GM23248 (cell line): Measurements from ENCODE around the gene LMBR1L.

GRCh38 chr12:47868578-47869132, 36.1 kb downstream of the VDR start:
- RAMPAGE, long total RNA, result no peak

DNA sequence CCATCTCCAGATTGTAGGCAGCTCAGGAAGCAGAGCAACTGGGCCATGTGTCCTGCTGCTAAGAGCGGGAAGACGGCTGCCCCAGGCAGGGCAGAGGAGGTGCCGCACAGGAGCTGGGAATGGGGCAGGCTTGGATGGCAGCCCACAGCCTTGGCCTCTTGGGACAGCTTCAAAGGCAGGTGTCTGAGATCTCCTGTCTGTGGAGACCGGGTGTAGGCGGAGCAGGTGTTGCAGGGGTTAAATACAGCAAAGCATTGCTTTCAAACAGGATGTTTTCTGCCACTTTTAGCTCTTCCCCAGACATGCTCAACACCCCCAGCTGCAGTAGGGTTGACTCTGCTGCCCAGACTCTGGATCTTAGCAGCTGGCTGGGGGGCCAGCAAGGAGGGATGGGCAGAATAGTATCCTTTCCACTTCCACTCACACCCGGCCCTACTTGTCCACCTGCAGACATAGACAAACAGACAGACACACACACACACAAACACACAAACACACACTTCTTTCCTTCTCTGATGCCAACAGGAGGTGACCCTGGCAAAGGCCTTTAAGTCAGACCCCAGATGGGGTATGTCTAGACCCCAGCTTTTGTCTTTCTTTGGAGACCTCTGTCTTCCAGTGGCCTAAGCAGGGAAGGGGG, 21.5 kb downstream of the VDR start:
- RAMPAGE, long total RNA, result no peak

- RAMPAGE, long total RNA, result no peak
Measured at GRCh38 chr12:47900121-47901094, 4.4 kb downstream of the VDR start.

GRCh38 chr12:47901095-47902010, 3.4 kb downstream of the VDR start:
- RAMPAGE, long total RNA, result no peak

- RAMPAGE, long total RNA, result no peak
Measured at GRCh38 chr12:48037390-48037801, 33.1 kb upstream of the COL2A1 start.

DNA sequence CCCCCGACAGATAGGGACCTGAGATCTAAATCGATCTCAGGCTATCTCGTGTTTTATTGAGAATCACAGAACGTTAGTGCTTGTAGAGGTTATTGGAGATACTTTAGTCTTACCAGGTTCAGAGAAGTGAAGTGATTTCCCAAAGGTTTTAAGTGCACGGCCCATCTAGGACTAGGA, 473 bp upstream of the SENP1 start:
- RAMPAGE, long total RNA, result no peak

DNA sequence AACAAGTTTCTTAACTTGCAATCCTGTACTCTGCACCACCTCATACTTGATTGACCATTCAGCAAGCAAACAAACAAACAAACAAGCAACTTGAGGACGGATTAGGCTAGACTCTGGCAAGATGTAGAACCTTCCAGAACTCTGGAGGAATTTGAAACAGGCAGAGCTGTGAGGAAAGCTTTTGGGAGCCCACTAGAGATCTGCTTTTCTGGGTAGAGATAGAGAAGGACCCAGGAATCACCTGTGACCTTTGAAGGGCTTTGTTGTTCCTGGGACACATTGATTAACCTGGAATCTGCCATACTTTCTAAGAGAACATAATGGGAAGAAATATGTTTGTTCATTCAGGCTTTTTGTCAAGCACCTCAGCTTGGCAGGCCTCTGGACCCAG, 757 bp upstream of the SENP1 start:
- RAMPAGE, long total RNA, result no peak

DNA sequence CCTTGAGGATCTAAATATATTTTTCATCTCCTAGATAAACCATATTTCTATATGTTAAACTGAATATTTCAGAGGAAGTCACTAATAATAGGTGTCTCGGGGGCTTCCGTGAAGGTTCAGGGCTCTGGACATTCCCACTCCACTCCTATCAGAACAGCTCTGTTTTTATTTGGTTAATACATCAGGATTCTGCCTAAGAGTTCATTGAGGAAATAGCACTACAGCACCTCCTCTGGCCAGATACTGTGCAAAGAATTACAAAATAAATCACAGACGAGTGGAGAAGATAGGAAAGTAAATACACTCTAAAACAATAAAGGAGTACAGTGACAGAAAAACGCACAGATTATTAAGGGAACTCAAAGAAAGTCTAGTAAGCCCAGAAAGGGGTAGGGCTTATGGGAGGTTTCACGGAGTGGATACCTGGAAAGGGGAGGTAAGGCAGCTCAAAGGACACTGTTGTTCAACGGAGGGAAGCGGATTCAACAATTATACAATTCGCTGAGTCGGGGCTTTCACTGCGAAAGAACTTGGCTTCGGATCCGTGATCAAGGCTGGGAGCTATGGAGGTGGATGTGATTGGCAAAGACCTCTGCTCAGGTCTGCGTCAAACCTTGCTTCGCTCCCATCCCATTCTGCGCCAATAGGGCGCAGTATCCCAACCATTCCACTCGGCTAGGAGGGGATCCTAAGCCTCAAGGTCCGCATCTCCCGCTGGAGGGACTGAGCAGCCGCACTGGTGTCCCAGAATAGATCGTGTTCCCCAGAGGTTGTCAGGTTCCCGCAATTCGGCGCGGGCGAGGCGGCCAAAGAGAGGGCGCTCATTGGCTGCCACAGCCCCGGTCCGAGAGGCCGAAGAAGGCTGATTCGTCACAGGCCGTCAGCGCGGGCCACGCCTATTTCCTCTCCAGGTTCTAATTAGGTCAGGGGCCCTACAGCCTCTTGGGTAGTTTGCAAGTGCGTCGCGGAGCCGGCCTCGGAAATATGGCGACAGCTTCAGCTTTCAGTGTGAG, 5.4 kb downstream of the OR10AD1 start:
- RAMPAGE, long total RNA, result no peak

DNA sequence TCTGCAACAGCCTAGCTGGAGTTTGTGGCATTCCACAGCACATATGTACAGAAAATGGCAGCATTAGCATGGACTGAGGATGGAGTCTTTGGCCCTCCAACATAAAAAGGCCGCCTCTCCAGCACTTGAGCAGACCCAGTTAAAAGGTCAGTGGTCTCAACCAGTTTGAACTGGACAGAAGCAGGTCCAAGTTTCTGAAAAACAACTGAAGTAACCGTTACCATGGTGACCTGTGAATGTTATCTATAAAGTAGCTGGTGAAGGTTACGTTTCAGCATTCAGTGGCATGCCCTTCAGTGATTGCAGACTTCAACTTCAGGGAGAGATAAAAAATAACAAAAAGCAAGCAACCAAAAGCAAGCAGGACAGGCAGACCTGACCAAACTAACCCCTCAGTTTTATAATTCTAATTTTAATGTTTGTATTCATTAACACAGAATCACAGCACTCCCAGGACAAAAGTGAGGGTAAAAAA, 34.1 kb upstream of the OR10AD1 start:
- RAMPAGE, long total RNA, result no peak

GRCh38 chr12:48685100-48685452, 3.0 kb upstream of the KANSL2 start:
- RAMPAGE, long total RNA, result no peak

DNA sequence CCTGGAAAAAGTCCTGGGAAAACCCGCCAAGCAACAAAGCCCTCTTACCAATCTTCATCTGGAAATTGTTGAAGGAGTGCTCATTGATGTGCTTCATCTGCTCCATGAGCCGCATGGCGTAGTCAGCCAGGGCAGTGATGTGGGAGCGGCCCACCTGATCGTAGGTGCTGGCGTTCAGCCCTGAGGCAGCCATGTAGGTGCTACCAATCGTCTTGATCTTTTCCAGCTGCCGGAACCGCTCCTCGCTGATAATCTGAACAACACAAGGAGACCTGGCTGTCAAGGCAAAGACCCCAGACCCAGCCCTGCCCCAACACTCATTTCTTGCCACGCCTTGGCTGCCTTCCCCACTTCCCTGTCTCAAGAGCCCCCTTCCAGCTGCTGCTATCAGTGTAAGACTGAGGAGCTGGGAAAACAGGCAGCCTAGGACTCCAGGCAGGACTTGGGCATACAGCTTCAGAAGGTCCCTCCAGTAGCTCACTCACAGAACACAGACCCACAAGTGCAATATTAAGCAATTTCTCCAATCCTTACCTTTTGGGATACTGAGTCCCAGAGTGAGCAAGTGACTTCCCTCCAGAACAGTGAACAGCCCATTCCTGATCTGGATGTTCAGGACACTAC, 18.1 kb downstream of the ADCY6 start:
- RAMPAGE, long total RNA, result no peak

- RAMPAGE, long total RNA, result no peak
Measured at GRCh38 chr12:48823992-48824498, 5.7 kb downstream of the CACNB3 start.

DNA sequence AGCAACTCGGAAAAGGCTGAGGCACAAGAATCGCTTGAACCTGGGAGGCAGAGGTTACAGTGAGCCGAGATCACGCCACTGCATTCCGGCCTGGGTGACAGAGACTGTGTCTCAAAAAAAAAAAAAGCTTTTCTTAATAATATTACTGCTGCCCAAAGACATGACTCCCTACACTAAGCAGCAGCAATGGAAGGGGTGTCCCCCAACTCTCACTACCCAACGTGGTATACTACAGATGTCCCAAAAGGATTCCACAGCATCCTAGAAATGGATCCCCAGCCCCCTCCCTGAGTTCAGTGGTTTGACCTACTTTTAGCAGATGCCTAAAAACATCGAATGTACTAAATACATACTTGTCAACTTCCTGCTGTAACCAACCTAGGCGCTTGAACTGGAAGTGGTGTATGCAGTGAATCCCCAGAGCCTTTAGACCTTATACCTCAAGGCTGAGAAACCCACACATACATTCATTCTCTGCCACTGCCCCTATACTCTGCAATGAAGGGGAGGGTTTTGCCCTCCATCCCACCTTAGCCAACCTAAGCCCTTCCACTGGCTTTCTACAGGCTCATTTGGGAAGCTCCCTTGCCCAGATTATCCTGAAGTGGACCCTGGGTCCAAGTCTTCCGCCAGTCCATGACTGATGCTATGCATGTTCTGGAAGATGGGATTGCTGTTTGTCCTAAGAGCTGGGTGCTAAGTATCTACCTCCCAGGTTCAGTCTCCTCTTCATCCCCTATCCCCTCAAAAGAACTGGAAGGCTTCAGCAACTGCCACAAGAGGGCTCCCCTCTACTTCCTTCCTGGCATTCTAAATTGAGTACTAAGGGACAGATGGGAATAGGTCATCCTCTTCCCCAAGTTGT, 8.7 kb upstream of the FKBP11 start:
- RAMPAGE, long total RNA, result no peak

DNA sequence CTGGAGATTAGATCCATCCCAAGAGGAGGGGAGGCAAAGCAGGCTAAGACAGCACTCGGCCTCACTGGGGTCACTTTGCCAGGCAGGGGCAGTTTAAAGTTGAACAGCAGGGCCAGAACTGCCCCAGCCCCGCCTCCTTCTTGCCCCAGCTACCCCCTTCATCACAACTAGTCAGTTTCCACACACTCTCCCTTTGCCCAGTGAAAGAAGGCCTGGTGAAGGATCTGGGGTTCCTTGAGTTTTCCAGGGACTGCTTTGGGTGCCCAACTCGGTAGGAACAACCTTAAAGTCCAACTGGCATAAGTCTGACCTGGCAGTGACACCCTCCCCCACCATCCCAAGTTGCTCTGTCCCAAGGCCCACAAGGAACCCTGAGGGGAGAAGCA, 1.7 kb downstream of the KMT2D start:
- RAMPAGE, long total RNA, result no peak

DNA sequence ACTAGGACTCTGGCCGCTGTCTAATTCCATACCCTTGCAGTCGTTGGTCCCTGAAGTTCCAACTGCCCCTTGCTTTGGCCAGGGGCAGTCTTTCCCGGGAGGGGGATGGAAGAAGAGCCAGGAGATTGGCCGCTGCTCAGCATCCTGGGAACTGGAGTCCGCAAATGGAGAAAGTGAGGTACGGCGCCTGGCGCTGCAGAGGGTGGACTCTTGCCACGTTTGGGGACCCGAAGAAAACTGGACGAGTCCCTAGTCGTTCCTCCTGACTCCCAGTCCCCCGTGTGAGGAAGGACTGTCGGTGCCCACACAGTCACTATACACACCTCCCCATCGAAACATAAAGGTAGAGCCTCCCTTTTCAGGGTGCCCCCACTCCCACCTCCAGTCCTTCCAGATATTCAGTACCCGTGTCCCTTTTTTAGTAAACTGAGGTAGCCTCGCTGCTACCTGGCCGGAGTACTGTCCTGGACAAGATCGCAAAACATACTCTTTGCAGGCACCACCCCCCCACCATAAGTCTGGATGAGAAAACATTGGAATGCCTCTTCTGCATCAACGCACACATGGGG, 472 bp upstream of the KMT2D start:
- RAMPAGE, long total RNA, result no peak

DNA sequence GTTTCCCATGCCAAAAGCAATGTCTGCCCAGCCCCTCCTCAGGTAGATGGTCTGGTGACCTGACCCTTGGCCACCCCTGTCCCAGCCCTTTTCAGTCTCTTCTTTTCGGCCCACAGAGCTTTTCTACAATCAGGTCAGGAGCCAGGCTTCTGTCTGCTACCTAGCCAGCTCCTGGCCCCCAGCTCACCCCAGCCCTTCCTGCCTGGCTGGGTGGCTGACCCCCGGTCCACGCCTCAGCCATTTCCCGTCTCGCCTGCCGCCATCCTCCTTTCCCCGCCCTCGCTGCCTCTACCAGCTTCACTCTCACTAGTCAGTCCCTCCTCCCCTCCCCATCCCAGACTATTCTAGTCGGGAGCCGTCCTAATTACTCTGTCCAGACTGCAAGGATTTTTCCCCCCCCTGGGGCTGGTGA, 918 bp downstream of the DHH start:
- RAMPAGE, long total RNA, result no peak

- RAMPAGE, long total RNA, result no peak
Measured at GRCh38 chr12:49095416-49096333, 1.1 kb upstream of the DHH start.

GRCh38 chr12:49110400-49111218, at the start of gene LMBR1L:
TSS of gene LMBR1L (minus strand) at chr12:49110847.
- RAMPAGE, long total RNA, result no peak

DNA sequence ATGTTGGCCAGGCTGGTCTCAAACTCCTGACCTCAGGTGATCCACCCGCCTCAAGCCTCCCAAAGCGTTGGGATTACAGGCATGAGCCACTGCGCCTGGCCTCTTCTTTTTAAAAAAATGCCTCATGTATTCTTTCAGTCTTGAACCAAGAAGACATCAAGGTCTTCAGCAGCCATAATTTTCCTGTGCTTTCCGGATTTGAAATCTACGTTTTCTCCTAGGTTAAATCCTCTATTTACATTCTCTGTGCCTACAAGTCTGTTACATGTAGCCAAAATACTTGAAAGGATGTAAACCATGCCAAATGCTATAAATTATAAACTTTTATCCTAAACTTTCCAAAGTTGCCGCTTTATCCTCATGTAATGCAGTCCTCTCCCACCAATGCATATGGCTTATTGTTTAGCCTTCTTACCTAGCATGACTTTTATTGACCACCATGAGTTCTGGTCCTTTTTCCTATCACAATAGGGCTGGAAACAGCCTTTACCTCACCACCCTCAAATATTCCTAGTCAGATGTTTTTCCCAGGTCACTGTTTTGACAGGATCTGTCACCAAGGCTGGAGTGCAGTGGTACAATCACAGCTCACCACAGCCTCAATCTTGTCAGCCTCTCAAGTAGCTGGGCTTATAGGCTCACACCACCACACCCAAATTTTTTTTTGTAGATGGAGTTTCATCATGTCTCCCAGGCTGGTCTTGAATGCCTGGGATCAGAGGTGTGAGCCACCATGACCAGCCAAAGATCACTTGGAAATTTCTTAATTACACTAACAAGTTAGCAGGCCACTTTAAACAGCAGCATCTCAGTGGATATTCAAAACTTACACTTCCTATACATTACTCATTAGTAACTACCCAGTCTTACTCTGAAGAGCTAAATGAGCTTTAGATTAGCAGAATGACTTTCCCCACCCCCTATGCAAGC, 4.3 kb downstream of the TUBA1B start:
- RAMPAGE, long total RNA, result no peak

DNA sequence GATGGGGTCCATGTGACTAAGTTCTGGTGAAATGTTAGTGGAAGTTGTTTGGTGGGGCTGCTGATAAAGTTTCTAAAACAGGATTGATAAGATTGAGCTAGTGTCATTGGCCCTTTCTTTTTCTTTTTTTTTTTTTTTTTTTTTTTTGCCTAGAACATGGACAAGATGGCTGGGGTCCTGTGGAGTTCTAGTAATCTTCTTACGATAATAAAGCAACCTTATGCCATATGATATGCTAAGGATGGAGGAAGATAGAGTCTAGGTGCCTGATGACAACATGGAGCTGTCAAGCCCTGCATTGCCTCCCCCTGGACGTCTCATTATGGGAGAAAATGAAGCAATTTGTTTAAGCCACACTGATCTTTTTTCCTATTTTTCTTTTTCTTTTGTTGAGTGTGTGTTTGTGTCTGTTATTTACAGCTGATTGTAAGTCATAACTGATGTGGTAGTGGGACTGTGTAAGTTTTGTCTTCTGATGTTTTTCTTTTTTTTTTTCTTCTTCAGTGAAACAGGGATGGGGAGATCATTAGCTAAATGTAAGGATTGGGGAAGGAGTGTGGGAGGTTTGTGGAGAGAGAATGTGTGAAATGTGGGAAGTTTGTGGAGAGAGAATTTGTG, 16.4 kb upstream of the TUBA1B start:
- RAMPAGE, long total RNA, result no peak